CD14-positive monocyte (primary cell): ENCODE data around the gene MARCHF5.

DNA sequence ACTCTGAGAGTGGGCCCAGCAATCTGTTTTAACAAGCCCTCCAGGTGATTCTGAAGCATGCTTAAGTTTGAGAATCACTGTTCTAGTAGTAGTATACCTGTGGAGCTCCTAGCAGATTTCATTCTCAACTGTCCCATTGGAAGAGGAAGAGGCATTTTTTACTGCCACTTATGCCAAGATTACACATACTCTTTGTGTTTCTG, 2.9 kb downstream of the PCGF5 start:
- CAGE, long polyA plus RNA = no peak

DNA sequence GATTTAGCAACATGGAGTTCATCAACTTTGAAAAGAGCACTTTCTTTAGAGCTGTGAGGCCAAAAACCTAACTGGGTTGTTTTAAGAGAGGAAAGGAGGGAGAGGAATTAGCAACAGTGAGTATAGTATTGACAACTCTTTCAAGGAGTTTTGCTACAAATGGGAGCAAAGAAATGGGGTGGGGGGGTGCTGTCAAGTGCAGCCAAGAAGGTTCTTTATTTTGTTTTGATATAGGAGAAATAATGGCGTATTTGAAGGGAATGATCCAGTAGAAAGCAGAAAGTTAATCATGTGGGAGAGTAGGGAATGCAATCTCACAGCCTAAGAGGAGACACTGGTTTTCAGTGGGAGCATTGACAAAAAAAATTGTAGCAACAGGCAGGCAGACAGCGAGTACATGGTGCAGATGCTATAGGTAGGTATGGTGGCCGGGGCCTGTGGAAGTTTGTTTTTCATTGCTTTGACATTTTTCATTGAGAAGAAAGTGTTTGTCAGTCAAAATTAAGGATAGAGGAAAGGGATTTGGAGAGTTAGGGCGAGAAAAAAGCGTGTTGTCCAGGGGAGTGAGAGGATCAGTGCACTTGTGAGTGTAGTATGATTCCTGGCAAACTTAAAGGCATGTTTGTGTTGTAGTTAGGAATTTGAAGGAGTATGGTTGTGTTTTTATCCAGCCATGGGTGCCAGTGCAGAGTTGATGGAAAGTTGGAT, 25.0 kb downstream of the PCGF5 start:
- CAGE, long polyA plus RNA = no peak

DNA sequence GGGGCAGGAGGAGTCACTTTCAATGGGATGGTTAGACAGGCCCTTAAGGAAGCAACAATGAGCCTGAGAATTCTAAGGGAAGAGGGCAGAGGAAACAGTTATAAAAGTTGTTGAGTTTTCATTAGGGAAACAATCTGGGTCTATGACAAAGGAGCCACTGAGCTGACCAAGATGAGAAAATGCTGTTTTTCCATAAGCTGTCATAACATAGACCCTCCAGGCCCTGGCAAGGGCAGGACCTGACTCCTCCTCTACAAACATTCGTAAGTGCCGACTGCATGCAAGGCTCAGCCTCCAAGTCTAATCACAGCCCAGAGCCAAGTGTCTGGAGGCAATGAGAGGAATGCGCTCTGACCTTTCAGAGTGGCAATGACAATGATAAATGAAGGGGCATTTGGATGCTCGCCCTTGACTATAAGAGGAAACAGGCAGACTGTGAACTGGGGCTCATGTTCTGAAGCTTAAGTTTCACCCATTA, 43.7 kb downstream of the PPP1R3C start:
- CAGE, long polyA plus RNA = no peak

GRCh38 chr10:91607404-91608330, 25.2 kb downstream of the PPP1R3C start:
- CAGE, long polyA plus RNA = no peak

GRCh38 chr10:91613131-91614095, 19.5 kb downstream of the PPP1R3C start:
- CAGE, long polyA plus RNA = no peak

DNA sequence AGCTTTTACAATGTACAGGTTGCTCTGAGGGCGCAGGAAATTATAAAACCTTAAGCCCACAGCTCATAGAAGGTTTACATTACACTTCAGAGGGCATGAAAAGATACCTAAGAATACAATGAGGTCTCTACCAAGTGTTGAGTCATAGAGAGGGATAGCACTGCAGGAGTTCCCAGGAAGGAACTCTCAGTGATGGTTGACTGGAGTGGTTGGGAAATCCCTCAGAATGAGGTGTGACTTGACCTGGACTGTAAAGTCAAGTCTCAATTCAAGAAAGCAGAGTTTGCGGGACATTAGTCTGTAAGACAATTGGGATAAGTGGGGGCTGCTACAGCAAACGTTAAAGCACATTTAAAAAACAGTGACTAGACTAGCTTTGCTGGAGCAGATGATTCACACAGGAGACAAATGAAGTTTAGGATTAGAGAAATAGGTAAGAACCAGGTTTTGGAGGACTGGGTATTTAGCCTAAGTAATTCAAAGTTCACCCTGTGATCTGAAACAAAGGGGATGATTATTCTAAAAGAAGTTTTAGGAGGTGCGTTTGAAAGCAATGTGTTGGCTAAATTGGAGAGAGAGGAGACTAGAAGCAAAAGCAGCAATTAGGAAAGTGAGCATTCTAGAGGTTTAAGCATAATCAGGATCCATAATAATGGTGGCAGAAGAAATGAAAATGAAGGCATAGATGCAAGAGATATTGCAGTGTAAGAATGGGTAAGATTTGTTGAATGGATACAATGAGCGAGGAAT, 22.1 kb downstream of the TNKS2 start:
- CAGE, long polyA plus RNA = no peak

DNA sequence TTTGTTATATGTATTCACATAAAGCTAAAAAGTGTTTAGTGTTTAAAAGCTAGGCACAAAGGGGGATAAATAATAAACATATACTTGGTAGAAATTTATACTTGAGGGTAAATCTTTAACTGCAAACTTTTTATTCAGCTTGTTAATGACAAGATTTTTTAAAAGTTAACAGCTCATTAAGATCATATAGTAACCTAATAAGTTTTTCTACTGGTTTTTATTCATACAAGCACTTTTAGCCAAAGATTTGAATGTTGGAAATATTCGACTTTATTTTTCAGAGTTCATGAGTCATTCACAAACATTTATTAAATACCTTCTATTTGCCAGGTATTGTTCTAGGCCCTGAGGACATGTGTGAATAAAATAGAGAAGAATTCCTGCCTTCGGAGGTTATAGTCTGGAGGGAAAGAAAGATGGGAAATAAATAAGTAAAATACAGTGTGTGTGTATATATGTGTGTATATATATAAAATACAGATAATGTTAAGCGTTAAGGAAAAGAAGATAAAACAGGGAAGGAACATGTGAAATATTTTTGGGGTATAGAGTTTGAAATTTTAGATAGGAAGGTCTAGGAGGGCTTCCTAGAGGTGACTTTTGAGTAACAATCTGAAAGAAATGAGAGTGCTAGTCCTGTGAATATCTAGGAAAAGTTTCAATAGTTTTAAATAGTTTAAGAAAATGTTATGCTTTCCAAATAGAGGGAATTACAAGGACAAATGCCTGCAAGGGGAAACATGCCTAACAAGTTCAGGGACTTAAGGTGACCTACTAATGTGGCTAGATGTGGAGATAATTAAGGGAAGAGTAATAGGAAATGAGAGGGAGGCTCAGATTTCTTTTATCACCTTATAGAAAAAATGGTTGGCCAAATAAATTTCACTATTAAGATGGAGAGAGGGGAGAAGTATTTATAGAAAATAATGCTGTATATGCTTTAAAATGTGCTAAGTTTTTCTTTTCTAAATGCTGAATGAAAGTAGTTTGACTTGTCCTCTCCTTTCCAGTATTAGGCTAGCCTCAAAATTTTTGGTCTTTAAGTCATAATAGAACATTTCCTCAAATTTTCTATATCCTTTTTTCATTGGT, 31.8 kb downstream of the BTAF1 start:
- CAGE, long polyA plus RNA = no peak

DNA sequence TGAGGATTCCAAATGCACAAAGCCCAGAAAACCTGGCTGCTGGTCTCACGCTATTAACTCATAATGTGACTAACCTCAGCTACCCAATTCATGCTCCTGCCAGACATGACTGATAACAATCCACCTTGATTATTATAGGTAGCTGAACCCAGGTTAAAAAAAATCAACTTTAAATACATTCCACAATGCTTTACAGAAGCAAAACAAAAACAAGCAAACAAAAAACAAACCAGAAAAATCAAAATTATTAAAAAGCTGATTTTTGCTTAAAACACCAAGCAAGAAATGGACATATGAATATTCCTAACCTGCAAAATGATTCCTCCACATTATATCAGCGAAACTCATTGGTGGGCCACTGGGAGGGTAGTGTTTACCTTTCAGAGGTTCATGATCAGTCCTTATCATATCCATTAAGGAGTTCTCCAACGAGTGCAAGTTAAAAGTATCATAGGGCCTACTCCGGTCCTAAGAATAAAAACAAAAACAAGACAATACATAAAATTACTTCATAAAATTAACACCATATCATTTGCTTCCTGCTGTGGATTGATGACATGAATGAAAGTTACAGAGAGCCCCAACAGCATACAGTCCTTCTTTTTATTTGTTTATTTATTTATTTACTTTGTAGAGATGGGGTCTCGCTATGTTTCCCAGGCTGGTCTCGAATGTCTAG, 98.6 kb downstream of the CPEB3 start:
- CAGE, long polyA plus RNA = no peak

GRCh38 chr10:92238450-92239076, 52.3 kb downstream of the CPEB3 start:
- CAGE, long polyA plus RNA = no peak

DNA sequence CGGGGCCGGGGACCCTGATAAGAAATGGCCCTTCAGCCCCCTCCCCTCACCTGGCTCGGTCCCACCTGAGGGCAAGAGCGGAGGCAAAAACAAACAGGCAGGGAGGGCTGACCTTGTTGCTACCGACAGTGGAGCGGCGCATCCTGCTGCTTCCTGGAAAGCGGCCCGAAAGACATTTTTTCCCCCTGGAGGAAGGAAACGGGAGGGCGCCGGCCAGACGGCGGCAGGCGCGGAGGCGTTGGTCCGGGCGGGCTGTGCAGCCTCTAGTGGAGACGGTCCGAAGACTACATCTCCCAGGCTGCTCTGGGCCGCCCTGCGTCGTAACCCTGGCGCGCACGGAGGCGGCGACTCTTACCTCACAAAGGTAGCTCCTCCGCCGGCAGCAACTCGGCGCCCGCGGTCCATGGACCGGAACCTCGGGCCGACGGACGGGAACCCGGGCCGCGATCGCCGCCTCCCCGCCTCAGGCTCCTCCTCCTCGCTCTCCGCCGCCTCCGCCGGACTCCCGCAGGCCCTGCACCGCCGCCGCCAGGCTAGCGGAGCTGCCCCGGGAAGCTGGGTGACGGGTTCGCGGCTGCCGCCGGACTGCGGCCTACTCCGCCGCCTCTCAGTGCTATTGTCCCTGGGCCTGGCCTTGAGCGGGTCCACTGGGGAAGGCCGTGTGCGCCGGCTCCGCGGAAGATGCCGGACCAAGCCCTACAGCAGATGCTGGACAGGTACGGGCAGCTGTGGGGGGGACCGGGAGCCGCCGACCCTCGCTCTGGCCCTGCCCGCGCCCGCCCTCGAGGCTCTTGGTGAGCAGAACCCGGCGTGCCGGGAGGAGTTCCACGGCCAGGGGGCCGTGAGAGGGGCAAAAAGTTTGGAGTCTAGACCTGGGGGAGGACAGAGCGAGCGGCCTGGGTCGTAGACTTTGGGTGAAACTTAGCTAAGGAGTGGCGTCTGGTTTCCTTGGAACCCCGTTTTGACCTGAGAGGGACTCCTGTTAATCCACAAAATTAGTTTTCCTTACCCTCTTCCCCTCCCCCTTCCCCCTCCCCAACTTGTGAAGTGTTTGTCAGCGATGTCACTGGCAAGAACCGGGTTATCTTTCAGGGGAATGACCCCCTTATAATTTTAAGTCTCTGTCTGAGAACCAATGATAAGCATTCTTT, at the start of gene MARCHF5:
Gene MARCHF5 (plus strand): TSS at position 354 of the 1,151 bp plus-strand sequence.
- CAGE, long polyA plus RNA = start-site peak on the minus strand centred at position 236 of the sequence, 105 bp wide, 24 and 16 reads in 2 replicates

- CAGE, long polyA plus RNA = no peak
Observed at GRCh38 chr10:92407809-92408154, 116.8 kb downstream of the MARCHF5 start.

DNA sequence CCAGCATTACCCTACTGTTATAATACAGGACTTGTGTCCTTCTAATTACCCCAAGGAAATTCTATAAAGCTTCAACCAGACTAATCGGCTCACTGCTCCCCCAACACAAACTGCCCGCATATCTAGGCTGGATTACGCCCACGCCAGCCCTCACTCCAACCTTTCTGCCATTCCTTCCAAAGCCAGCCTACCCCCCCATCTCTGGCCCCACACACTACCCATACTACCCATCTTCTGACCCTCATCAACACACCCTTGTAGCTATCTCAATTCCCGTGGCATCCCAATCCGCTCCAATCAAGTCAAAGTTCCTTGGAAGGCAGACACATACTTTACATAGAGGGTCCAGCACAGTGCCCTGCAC, 1.3 kb downstream of the IDE start:
- CAGE, long polyA plus RNA = no peak

GRCh38 chr10:92648747-92649235, 41.0 kb upstream of the HHEX start:
- CAGE, long polyA plus RNA = no peak

DNA sequence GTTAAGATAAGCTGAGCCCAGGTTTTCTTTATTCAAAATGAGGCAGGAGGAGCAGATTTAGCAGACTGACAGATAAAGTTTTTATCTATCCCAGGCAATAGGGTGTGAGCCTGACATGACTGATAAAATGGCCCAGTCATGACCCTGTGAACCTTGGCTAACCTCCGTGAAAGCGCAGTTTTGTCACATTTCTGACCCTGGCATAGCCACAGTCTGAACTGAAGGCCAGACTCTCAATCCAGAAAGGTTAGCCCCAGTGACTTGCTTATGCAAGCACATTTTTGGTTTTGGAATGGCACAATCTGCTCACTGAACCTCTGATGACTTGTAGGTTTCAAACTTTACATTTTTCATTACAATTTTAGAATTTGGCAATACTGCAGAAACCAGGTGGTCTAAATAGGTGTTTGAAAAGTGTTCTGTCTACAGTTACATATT, 4.4 kb downstream of the CYP26A1 start:
- CAGE, long polyA plus RNA = no peak

- CAGE, long polyA plus RNA = no peak
Observed at GRCh38 chr10:93363955-93364449, 118.1 kb downstream of the MYOF start.

DNA sequence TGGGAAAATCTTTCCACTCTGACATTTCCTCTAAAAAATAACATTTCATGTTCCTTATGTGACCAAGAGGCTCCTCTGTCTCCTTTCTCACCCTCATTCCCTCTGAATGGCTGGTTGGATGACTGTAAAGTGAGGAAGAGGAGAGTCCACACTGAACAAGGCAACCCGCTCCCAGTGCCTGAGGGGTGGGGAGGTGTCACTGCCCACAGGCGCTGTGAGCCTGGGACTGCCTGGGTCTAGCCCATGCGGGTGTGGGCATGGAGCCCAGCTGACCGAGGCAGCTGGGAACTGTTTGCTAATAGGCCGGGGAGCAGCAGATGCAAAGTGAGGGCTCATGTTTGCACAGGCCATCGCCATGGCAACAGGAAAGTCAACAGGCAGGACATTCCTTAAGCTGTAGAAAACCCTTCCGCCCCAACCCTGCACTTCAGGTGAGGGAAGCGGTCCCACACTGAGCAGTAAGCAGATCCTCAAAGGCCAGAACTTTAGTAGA, 36.6 kb downstream of the MYOF start:
- CAGE, long polyA plus RNA = no peak

DNA sequence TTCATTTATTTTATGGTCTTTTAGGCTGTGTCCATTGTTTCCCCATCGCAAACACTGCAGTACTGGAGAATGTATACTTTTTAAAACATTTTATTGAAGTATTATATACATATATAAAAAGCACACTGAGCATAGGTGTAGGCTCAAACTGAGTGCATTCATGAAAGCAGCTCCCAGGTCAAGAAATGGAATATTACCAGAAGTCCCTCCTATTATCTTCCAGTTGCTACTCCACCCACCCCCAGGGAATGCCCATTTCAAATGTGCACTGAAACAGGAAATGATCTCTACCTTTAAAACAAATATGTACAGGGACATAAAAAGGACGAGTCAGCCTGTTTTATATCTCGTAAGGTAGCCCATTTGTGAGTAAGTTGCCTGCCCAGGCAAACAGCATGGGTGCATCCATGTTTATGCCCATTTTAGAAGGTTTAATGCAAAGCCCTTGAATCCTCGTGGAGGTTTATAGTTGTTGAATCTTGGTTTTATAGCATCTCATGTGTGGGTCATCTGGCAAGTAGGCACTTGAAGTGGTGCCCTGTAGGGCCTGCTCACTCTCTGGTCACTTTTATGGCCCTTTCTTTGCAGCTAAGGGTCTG, 10.4 kb downstream of the FFAR4 start:
- CAGE, long polyA plus RNA = no peak

GRCh38 chr10:93702001-93702287, 448 bp downstream of the FRA10AC1 start:
- CAGE, long polyA plus RNA = no peak

DNA sequence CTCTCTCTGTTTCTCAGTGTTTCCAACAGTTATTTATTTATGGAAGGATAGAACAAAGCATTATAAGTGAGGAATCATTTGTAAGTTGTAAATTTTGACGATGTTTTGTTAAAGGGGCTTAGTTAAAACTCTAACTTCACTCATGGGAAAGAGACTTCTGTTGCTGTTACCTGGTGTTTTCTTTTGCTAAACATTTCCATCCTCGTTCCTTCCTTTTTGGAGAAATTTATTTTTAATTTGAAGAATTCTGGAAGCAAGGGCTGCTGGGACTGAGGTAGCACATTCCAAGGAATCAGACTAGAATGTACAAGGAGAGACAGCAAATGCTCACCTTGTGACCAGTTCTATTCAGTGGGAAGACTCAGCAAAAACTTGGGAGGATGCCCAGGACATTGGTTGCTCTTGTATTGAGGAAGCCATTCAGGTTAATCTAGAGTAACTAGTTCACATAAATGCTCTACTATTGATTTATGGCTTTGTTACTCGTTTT, 11.2 kb downstream of the PLCE1 start:
- CAGE, long polyA plus RNA = no peak

DNA sequence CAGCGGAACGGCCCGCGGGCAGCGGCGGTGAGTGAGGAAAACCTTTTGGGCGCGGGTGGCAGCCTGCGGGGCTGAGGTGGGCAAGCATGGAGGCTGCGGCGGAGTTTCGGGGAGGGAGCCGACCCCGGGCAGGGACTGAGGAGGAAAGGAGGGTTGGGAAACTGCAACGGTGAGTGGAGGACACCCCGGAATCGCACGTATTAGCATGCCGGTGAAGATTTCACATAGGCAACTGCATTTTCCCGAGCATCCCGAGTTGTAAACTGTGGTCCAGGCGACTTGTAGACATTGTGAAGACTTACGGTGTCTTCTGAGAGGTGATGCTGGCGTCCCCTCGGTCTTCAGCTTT, 312 bp downstream of the HELLS start:
- CAGE, long polyA plus RNA = no peak